ENCODE results near the gene GALE.

GRCh38 chr1:23321227-23321975 is 22.7 kb downstream of the HNRNPR start:
- PRO-cap, result no peak

- PRO-cap, result no peak
These were observed 1.1 kb downstream of the TCEA3 start for GRCh38 chr1:23423396-23423919.

DNA sequence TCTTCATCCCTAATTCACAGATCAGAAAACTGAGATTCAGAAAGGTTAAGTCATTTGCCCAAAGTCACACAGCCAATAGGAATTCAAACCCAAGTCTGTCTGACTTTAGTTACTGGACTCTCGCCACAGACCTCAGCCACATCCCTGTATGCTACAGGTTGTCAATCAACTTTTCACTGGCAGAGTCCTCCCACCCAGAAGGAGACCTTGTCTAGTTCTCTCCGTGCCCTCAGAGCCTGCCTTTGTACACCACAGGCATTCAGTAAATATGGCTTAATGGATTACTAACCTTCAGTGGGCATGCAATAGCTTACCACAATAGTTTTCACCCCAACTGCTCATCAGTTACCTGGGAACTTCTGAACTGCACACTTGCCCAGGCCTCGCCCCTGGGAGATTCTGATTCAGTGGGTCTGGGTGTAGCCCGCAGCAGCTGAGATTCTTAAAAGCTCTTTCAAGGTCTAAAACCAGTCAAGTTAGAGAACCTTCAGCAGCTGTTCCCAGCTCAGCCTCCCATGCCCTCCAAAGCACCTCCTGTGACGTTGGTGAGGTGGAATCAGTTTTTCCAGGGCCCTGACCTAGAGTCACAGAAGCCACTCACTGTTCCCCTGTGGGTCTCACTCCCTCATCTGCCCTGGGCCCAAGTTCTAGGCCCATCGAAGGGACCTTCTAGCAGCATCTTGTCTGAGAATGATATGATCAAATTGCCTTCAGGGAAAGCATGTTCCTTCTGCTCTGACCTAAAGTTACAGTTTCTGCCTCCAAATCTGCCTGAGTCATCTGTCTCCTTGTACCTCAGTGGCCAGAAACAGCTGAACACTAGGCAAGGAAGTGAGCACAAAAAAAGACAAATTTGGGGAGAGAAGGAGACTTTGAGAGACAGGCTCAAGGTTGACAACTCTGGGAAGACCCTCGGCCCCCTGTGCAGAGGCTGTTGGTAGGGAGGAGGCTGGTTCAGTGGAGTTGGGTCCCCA is 10.8 kb downstream of the ASAP3 start:
- PRO-cap, result no peak

GRCh38 chr1:23651048-23651524 is 40.5 kb upstream of the RPL11 start:
- PRO-cap, result no peak

DNA sequence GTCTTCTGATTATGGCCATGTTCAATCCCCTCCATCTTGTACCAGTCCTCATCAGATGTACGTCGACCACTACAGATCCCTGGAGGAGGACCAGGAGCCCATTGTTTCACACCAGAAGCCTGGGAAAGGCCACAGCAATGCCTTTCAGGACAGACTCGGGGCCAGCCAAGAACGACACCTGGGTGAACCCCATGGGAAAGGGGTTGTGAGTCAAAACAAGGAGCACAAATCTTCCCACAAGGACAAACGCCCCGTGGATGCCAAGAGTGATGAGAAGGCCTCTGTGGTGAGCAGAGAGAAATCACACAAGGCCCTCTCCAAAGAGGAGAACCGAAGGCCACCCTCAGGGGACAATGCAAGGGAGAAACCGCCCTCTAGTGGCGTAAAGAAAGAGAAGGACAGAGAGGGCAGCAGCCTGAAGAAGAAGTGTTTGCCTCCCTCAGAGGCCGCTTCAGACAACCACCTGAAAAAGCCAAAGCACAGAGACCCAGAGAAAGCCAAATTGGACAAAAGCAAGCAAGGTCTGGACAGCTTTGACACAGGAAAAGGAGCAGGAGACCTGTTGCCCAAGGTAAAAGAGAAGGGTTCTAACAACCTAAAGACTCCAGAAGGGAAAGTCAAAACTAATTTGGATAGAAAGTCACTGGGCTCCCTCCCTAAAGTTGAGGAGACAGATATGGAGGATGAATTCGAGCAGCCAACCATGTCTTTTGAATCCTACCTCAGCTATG is 8.0 kb downstream of the ELOA start:
- PRO-cap, result no peak

DNA sequence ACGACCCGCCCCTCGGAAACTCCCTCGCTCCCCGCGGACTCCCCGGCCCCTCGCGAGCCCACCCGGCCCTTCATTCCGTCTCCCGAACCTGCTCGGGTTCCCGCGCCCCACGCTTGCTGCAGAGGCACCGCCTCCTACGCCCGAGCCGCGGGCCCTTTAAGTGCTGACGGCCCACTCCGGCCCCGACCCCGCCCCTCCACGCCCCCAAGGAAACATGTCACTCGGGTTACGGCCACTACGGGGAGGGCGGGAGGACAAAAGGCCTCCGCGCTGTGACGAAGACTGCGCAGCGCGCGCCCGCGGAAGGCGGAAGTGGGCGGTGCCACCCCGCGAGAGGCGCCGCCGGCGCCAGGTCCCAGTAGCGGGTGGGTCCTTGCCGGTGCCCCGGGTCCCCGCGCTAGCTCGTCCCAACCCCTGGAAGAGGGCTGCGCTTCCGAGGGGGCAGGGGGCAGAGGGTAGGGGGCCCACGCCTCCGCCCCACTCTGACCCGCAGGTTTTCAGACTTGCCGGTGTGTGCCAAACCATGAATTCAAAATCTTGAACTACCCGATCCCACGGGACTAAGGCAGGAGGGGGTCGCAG is at the start of gene GALE:
Gene GALE (minus strand): TSS at position 131 of the 582 bp plus-strand sequence.
- PRO-cap, result bidirectional peak, plus-strand start at position 361 of the sequence, minus-strand start at position 131 of the sequence

DNA sequence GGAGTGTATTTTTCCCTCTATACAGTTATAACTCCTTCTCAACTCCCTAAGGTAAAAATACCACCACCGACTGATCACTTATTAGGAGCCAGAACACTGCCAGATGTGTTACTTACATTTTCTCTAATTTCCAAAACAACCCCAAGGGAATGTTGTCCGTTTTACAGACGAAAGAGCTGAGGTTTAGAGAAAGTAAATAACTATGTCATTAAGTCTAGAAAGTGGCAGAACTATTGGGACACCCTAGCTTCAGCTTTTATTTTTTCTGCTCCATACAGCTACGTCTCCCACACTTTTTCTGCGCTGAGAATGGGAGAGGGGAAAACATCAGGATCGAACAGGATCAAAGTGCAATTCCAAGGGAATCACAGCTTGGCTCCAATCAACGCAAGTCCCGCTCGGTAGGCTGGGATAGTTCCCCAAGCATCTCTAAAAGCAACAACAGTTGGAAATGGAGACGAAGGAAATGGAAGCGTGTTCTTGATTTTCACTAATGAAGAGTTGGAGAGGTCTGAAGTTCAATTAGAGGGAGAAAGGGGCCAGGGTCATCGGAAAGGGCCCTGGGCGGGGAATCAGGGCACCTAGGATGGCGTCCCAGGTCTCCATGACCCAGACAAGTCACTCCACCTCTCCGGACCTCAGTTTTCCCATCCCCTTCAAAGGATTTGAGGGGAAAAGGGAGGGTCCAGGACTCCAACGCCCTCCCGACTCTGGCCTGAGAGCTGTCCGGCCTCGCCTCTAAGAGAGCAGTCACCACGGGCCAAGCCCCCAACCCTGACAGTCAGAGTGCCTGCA is 503 bp downstream of the HMGCL start:
- PRO-cap, result no peak

GRCh38 chr1:23867401-23868135 is 522 bp downstream of the FUCA1 start:
- PRO-cap, result no peak

DNA sequence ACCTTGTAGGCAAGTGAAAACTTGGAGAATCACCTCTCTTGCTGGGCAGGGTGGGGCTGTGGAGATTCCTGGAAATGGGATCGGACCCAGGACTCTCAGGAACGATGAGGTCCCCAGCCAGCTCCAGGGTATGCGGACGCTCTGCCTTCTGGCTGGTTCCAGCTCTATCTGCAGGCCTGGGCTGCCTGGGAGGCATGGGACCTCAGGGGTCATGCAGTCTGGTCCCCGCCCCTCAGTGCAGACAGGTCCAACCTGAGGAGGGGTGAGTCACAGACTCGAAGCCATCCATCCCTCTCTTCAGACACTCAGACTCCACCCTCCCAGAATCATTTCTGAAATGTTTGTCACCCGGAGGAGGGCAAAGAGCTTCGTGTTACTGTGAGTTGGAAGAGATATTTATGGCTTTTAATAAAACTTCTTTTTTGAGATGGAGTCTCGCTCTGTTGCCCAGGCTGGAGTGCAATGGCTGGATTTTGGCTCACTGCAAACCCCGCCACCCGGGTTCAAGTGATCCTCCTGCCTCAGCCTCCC is 5.8 kb upstream of the MYOM3 start:
- PRO-cap, result bidirectional peak, plus-strand start at position 330 of the sequence, minus-strand start at position 170 of the sequence

GRCh38 chr1:24119825-24121056 is 8.3 kb upstream of the MYOM3 start:
- PRO-cap, result no peak

GRCh38 chr1:24185837-24186594 is 1.1 kb downstream of the IFNLR1 start:
- PRO-cap, result no peak

GRCh38 chr1:24426611-24426873 is 10.9 kb downstream of the NIPAL3 start:
- PRO-cap, result no peak

GRCh38 chr1:24507380-24507907 is 4.8 kb downstream of the RCAN3 start:
- PRO-cap, result no peak

DNA sequence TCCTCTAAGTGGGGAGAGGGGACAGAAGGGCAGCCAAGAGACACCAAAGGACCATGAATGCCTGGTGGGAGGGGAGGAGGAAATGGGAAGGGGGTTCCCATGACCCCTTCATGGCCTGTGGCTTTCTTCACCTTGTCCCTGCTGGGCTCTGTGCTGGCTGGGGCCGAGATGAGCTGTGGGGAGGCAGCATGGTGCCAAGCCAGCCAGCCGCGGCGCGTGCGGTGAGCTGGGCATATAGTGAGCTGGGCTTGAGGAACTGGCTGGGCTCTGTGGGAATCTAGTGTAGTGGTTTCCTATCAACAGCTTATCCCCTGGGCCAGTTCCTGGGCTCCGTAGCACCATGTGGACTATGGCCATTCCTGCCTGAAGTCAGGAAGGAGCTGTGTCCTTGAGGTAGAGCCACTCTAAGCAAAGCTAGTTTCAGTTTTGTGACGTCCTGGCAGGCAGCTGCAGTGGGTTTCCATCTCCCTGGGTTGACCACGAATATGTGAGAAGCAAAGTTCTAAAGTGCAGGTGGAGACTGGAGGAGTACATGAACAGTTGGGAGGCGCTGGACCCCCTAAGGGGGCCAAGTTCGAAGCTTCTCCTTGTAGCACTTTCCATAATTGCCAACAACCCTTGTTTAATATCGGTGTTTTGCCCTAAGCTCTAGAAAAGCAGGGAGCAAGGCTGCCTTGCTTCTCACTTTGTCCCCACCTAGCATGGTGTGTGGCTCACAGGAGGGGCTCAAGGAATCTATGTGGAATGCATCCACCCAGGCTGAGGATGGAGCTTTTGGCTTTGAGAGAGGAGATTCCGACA is 1.9 kb downstream of the NCMAP start:
- PRO-cap, result no peak

- PRO-cap, result no peak
These were observed 23.6 kb upstream of the SRRM1 start for GRCh38 chr1:24619524-24619806.

- PRO-cap, result no peak
These were observed 28.4 kb downstream of the SRRM1 start for GRCh38 chr1:24671537-24671864.

DNA sequence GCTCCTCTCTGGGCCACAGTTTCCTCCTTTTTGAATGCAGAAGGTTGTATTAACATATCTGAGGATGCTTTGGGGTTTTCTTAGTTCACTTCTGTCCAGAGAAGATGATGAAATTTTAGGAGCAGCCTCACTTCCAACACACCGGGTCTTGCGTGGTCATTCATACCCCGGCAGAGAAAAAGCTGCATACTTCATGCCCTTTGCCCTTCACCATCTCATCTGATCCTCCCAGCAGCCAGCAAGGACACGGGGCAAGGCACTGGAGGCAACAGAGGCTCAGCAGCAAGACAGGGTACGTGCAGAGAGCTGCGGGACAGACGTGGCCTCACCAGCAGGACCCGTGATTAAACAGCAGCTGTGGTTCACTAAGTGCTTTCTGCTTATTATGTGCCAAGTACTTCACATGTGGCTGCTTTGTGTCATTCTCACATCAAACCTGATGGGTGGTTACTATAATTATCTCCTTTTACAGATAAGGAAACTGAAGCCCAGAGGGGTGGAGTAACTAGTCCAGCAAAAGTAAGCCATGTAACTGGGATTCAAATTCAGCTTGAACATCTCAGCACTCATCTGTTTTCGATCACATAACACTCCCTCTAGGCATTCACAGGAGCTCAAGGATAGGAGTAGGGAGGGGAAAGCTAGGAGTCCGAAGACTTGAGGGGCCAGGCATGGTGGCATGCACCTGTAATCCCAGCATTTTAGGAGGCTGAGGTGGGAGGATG is 51.0 kb upstream of the CLIC4 start:
- PRO-cap, result no peak

DNA sequence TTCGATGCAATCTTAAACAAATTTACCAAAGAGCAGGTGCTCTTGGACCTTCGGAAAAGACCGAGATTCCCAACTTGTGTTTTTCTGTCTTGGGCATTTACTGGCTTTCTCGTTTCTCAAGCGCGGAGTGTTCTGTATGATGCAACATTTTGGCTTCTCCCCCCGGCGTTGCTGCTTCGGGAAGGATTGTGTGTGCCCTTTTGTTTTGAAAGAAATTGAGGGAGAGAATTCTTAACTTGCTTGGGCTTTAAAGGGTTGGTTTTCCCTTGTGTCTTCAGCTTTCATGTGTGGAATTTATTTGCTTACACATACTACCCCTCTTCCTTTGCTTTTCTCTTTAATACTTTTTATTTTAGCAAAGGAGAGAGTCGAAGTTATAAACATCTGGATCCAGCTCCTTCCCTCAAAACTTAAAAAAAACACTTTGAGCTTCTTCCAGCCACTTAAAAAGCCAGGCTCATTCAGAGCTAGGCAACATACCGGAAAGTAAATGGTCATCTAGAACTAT is 953 bp downstream of the CLIC4 start:
- PRO-cap, result bidirectional peak, plus-strand start at position 147 of the sequence, minus-strand start at position 129 of the sequence

DNA sequence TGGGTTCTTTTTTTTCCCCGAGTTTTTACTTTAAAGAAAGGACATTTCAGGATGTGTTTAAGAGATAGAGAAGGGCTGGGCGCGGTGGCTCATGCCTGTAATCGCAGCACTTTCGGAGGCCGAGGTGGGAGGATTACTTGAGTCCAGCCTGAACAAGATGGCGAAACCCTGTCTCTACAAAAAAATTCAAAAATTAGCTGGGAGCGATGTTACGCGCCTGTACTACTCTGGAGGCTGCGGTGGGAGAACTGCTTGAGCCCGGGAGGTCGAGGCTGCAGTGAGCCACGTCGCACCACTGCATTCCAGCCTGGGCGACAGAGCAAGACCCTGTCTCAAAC is 1.4 kb downstream of the CLIC4 start:
- PRO-cap, result unidirectional peak, minus-strand start at position 250 of the sequence

DNA sequence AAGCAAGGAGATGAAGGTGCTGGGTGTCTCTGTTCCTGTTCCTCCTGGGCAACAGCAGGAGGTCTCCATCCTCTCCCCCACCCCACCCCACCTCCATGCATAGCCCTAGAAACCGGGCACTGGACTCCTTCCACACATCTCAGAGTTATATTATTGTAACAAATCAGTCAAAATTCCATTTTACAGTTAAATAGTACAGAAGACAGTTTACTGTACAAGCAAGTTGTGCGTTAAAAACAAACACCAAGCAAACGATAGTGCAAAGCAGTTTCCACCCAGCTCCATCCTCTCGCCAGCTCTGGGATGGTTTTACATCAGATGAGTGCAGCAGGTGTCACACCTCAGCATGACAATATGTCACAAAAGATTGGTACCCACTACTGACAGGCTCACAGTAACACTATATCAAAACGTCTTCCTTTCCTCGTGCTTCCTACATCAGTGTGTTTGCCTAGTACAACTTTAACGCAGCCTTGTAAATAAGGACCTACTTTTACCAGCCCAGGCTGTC is 30.6 kb downstream of the RUNX3 start:
- PRO-cap, result no peak

All from Calu3 (cell line).